RPMI7951 (cell line): ENCODE measurements around the genes FBXL19, PRSS8 and PYDC1.

GRCh38 chr16:30610428-30611050 is 350 bp upstream of the ZNF689 start:
- RAMPAGE, long total RNA, result no peak

DNA sequence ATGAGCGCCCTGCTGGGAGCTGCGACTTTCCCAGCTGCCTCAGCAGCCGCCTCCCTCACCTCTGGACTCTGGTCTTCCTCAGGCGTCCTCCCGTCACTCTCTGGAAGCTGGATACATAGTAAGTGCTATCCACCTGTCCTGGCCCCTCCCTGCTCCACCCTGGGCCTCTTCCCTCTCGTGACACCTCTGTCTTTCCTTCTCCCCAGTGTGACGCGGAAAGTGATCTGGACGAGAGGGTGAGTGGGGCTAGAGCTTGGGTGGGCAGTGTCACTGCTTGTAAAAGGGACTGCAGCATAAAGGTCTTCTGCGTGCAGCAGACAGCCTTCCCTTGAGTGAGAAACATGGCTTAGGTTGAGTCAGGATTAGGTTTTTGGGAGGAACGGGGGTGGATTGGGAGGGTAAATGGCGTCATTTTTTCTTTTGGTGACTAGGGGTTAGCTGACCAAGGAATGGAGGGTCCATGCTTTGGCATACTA is 2.9 kb downstream of the FBRS start:
- RAMPAGE, long total RNA, result no peak

DNA sequence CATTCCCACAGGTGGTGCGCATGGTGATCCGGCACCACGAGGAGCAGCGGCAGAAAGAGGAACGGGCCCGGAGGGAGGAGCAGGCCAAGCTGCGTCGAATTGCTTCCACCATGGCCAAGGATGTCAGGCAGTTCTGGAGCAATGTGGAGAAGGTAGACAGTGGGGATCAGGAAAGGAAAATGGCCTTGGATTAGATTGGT is 8.5 kb downstream of the SRCAP start:
- RAMPAGE, long total RNA, result no peak

DNA sequence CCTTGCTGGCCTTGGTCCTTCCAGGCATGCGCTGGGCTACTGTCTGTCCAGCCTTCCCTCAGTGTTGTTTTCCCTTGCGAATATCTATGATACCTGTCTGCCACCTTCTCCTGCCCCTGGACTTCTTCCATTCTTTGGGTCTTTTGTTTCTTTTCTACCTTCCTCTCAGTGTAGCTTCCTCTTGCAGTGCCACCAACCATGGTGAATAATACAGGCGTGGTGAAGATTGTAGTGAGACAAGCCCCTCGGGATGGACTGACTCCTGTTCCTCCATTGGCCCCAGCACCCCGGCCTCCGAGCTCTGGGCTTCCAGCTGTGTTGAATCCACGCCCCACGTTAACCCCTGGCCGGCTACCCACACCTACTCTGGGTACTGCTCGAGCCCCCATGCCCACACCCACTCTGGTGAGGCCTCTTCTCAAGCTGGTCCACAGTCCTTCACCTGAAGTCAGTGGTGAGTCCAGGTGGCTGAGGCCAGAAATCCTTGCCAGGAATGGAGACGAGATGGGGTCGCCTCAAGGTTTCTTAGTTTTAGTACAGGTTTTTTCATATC is 17.6 kb upstream of the TMEM265 start:
- RAMPAGE, long total RNA, result no peak

DNA sequence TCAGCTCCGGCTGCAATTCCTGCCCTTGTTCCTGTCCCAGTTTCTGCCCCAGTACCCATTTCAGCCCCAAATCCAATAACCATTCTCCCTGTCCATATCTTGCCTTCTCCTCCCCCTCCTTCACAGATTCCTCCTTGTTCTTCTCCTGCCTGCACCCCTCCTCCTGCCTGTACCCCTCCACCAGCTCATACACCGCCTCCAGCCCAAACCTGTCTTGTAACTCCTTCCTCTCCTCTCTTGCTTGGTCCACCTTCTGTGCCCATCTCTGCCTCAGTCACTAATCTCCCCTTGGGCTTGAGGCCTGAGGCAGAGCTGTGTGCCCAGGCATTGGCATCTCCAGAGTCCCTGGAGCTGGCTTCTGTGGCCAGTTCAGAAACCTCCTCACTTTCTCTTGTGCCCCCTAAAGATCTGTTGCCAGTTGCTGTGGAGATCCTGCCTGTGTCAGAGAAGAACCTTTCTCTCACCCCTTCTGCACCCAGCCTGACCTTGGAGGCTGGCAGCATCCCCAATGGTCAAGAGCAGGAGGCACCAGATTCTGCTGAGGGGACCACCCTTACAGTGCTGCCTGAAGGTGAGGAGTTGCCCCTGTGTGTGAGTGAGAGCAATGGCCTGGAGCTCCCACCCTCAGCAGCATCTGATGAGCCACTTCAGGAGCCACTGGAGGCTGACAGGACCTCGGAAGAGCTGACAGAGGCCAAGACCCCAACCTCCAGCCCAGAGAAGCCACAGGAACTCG is 2.9 kb upstream of the TMEM265 start:
- RAMPAGE, long total RNA, result no peak

DNA sequence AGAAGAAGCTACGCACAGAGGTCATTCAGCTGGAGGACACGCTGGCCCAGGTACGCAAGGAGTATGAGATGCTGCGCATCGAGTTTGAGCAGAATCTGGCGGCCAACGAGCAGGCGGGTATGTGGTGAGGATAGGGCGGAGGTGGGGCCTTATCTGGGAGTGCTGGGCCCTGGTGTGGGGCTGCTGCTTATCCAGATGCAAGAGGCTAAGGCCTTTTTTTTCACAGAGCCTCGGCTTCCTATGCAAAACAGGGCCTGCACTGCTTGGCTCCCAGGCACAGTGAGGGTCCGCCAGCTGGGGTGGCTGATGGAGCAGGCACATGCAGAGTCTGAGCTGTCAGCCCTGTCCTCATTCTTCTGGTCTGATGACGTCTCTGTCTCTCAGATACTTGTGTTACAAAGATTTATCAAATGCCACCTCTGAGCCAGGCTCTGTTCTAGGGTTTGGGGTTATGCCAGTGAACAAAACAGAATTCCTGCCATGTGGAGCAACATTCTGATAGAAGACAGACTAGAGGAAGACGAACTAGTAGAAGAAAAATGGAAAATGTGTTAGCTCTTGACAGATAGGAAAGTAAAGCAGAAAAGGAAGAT is 4.7 kb downstream of the RNF40 start:
- RAMPAGE, long total RNA, result no peak

DNA sequence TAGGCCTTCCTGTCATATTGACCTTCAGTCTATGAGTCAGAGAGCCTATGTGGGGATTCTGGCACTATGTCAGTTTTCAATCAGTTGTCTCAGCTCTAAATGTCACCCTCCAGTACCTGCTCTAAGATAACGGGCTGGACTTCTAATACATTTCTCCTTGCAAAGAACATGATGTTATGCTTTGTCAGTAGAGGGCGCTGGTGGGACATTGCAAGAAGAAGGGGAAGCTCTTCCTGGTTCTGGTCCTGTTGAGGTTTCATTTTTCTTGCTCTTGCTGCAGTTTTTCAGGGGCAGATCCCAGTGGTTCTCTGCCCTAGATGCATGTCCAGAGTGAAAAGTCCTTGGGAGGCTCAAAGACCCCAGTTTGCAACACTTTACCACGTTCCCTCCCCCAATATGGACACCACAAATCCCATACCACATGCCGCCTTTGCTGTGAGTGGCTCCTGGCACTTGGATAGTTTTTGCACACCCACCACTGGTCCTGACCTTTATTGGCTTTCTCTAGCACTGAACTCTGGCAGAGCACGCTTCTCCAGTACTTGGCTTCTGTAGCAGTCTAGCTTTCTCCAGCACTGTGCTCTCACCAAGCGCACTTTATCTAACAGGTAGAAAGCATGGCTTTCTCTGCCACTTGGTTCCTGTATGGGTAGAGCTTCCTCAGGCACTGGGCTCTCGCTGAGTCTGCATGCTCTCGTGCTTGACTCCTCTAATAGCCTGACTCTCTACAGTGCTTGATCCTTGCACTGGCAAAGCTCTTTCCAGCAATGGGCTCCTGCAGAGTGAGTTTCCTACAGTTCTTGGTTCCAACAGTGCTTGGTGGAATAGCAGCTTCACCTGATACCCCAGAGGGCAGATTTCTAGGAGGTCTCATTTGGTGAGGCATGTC is 48.9 kb downstream of the BCL7C start:
- RAMPAGE, long total RNA, result no peak

DNA sequence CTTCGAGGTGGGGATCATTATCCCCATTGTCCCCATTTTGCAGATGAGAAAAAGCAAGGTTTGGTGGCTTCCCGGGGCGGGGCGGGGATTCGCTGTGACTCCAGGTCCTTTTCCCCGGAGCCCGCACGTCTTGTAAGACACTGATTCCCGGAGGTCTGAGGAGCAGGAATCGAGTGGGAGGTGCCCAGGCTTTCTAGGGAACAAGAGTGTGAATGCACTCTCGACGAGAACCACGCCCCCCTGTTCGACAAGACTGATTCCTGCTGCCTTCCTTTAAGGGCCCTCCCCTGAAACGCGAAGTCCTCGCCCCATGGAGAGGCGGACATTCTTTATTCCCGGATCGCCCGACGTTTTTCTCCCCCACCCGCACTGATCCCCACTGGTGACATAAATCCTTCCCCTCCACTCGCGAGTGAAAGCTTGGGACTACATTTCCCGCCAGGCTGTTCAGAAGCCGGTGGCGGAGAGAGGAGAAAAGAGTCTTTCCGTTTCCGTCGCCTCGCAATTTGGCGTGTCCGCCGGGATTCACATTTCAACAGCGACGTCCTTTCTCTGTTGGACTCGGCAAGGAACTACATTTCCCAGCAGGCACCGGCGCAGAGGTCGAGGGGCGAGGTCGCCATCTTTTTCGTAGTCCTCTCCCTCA is 1.2 kb upstream of the FBXL19 start:
- RAMPAGE, long total RNA, result no peak

- RAMPAGE, long total RNA, result no peak
Observed at GRCh38 chr16:30923483-30923760, at the start of gene FBXL19. FBXL19 (plus strand) TSS chr16:30923572.

DNA sequence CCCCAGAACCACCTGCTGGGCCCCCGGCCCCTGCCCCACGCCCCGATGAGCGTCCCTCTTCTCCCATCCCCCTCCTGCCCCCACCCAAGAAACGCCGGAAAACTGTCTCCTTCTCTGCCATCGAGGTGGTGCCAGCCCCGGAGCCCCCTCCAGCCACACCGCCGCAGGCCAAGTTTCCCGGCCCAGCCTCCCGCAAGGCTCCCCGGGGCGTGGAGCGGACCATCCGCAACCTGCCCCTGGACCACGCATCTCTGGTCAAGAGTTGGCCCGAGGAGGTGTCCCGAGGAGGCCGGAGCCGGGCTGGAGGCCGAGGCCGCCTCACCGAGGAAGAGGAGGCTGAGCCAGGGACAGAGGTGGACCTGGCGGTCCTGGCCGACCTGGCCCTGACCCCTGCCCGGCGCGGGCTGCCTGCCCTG is 5.8 kb upstream of the HSD3B7 start:
- RAMPAGE, long total RNA, result no peak

DNA sequence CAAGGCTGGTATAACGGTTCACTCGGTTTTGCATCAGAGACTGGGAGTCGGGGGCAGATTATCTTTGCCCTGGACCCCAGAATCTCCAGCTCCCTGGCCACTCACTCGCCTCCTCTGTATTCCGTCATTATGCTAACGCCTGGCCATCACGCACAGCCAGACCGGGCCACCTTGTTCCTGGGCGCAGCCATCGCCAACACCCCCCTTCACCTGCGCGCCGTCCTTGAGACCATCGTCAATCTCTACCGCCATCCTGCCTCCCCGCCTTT is 638 bp downstream of the VKORC1 start:
- RAMPAGE, long total RNA, result no peak

- RAMPAGE, long total RNA, result no peak
Observed at GRCh38 chr16:31132618-31132994, 2.9 kb downstream of the PRSS8 start.

DNA sequence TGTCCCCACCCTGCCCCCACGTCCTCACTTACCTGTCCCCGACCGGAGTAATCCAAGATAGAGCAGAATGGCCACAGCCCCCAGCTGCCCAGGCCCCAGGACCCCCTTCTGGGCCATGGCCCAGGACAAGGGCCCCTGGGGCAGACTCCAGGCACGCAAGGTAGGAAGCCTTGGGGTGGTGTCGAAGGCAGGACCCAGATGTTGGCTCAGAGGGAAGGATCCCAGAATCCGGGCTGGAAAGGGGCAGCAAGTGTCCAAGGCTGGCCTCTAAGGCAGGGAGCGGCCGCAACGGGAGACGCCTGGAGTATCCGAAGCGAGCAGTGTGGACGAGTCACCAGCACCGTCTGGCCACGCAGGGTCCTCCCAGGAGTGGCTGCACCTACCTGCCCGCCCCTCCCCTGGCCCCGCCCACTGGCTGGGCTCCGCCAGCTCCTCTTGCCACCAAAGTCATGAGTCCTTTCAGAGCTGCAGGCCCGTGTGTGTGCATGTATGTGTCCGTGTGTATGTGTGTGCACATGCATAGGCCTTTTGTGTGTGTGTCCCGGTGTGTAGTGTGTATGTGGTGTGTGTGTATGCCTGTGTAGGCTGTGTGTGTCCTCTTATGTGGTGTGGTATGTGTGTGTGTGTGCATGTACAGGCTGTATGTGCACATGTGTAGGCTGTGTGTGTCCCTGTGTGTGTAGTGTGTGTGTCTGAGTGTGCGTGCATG is at the start of gene PRSS8:
Gene PRSS8 (minus strand): TSS at position 346 of the 709 bp plus-strand sequence.
- RAMPAGE, long total RNA, result no peak

DNA sequence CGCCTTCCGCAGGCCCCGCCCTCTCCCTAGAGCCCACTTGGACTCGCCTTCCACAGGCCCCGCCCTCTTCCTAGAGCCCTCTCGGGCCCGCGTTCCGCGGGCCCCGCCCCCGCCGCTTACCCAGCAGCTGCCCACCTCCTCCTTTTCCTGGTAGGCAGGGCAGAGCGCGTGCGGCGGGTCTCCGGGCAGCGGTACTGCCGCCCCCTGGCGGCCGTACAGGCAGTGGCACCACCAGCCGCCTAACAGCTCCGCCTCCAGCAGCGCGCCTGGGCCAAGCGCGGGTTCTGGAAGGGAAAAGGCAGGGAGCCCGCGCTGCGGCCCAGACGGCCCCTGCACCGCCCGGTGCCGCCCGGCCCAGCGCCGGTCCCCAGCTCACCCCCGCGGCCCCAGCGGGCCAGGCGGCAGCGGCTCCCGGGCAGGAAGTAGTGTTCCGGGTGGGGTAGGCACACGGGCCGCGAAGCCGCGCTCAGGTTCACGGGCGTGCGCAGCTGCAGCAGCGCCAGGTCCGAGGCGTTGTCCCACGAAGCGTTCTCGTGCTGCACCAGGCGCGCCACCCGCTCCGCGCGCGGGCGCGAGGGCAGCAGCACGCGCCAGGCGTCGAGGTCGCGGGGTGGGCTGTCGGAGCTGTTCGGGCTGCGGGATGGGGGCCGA is 7.0 kb upstream of the PRSS8 start:
- RAMPAGE, long total RNA, result no peak

DNA sequence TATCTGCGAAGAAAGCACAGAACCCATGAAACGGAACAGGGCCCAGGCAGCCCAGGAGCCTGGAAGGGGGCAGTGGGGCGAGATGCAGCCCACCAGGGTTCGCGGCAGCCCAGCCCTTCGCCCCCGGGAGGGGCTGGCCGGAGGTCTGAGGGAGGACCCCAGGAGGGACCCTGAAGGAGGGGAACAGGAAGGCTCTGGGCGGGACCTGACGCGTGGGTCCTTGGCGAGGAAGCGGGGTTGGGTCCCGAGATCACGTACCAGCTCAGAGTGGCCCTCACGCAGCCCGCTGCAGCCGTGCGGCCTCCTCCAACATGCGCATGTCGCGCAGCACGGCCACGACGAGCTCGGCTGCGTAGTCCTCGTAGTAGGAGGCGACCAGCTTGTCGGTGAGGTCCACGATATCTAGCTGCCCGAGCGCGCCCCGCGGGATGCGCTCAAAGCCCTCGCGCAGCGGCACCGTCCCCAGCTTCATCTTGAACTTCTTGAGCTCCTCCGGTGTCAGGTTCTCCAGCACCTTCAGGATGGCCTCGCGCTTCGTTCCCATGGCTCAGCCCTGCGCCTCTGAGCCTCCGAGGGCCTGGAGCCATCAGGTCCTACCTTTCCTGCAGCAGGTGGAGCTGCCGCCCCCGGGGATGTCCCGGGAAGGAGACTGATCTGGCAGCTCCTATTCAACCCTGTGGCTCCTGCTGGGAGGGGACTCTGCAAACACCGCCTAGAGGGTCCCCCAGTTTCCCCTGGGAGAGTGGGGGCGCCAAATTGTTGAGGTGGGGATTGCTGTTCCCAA is at the start of gene PYDC1:
Gene PYDC1 (minus strand): TSS at position 651 of the 784 bp plus-strand sequence.
- RAMPAGE, long total RNA, result no peak

GRCh38 chr16:31354156-31354861 is 667 bp upstream of the ITGAX start:
- RAMPAGE, long total RNA, result no peak

DNA sequence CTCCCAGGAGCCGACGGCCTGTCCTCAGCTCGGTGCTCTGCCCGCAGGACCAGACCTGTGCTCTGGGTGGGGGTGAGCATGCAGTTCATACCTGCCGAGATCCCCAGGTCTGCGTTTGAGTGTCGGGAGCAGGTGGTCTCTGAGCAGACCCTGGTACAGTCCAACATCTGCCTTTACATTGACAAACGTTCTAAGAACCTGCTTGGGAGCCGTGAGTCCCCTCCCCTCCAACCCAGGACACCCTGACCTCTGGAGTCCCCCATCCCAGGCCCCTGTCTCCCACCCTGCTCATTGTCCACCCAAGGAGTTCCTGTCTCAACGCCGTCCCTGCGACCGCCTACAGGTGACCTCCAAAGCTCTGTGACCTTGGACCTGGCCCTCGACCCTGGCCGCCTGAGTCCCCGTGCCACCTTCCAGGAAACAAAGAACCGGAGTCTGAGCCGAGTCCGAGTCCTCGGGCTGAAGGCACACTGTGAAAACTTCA is 16.4 kb downstream of the ITGAX start:
- RAMPAGE, long total RNA, result no peak

DNA sequence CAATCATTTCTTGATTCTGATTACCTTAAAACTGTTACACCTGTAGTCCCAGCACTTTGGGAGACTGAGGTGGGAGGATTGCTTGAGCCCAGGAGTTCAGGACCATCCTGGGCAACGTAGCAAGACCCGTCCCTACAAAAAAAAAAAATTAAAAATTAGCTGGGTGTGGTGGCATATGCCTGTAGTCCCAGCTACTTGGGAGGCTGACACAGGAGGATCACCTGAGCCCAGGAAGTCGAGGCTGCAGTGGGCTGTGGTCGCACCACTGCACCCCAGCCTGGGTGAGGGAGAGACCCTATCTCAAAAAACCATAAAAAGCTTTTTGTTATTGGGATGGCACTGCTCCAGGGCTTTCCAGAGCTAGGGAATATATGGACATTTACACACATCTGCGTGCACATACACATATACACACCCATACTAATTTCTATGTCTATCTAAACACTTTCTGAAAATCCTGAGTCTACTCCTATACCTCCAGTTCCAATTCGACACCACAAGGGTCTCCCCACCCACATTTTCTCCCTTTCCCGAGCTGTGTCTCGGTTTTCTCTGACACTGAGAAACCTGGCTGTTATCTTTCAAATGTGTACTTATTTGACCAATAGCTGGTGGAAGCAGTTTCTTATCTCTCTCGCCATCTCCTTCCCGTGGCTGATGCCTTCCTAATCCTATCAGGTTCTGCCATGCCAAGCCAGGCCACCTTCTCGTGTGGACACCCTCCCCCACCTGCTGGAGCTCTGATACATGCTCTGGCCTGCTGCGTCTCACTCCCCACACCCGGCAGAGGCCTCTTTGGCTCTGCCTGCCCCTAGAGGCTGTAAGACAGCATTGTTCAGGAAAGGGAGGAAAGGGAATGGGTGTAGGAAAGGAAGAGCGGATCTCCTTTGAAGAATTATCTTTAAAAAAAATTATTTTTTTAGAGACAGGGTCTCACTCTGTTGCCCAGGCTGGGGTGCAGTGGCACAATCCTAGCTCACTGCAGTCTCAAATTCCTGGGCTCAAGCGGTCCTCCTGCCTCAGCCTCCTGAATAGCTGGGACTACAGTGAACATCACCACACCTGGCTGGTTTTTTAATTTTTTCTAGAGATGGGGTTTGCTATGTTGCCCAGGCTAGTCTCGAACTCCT is 7.8 kb upstream of the ARMC5 start:
- RAMPAGE, long total RNA, result no peak

- RAMPAGE, long total RNA, result no peak
Observed at GRCh38 chr16:31452306-31453232, 6.7 kb upstream of the ARMC5 start.

GRCh38 chr16:31453233-31454370 is 5.7 kb upstream of the ARMC5 start:
- RAMPAGE, long total RNA, result no peak